Pulmonary artery (tissue), 1 donor: ENCODE measurements around a stretch of chr3.

DNA sequence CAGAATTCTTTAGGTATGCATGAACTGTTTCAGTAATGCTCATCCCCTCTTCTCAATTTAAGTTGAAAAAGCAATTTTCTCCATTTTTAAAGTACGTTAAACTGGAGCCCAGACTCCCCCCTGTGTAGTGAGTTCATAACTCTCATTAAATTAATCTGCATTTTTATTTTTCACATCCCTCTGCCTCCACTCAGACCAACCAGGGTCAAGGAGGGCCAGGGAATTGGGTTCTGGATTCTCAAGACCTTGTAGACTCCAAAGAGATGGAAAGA lies 44.5 kb upstream of the UTS2B start:
- PRO-cap: no peak

DNA sequence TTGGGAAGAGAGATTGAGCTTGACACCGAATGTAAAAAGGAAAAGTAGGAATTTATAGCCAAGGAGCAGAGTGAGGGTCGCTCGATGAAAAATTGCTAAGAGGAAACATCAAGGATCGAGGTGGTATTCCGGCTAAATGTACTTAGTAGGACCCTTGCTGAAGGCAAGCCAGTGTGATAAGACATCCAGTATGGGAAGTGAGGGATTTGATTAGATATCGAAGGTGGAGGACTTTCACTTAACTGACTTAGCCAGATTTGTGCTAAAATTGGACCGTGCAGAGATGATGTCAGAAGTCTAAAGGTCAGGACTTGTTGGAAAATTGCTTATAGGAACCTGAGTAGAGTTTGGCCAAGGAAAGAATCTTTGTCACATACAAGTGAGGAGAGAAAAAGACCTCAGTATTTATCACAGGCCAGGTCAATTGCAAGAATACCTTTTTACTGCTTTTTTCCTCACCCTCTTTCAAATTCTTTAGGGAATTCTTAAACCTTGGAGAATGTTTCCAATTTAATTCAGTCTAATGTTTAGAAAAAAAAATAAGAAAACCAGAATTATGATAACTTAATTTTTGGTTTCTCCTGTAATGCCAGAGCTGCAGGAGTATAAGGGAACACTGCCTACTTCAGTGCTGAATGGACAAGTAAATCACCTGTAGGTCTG lies 30.8 kb upstream of the PYDC2 start:
- PRO-cap: no peak

DNA sequence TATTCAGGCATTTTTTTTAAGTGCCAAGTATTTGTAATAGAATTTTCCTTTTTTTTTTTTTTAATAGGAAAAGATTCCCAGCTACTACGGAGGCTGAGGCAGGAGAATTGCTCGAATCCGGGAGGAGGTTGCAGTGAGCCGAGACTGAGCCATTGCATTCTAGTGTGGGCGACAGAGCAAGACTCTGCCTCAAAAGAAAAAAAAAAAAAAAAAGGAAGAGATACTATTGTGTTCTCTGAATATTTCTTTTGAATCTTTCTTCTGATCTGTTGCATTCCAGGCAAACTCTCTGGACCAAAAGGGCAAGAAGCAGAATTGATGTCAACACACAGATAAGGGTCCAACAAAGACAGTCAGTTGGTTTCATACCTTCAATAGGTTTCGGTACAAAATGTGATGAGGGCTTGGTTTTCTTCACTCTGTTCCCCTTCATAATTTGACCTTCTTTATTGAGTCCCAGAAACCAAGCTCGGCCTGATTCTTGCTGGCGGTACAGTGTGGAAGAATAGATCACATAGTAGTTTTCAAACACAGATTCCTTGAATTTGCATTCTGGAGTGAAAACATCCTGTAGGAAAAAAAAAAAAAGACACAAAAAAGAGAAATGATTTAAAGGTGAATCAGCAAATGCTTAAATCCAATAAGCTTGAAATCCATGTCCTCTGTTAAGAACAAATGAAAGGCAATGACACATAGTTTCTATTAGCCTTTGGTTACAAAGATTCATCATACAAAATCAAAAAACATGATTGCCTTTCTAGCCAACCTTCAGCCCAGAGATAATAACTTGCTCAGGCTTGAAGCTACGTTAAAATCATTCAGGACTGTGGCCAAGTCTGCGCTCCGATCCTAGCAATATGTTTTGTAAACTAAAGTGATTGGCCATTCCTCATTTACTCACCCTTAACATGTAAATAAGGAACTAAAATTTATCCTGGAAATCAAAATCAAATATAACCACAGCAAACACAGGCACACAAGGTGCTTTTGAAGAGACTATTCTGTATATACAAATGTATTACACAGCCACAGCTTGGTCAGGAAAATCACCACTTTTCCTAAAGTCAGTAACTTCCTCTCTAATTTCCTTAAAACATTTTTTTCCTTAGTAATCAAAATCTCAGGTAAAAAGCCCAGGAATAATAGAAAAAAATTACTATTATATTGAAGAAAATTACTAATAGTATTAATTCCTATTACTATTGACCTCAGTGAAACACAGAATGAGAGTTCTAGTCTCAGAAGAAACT lies 556.8 kb downstream of the FGF12 start:
- PRO-cap: no peak

- PRO-cap: no peak
These were observed 21.0 kb downstream of the FGF12 start for GRCh38 chr3:192706280-192706858.

GRCh38 chr3:192841373-192841803 lies 76.3 kb downstream of the MB21D2 start:
- PRO-cap: no peak

DNA sequence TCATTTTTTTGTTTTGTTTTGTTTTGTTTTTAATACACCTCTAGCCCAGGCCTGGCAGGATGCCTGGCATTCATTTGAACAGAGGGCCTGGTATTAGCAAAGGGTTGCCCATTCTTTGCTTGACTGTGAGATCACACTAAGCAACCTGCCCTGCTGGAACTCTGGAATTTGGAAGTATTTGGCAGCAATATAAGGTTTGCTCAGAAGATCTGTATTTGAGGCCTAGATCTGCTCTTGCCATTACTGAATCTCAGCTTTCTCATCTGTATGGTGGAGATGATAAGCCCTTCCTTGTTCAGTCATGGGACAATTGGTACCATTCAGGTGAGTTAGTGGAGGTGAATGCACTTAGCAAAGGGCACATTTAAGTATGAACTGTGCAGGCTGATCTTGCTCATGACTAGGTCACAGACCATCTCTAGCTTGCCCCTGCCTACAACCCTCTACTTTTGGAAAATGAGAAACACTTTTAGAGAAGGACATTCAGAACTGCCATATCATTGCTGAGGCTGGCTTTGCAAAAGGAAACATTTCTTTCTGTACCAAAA lies 21.9 kb upstream of the ATP13A5 start:
- PRO-cap: no peak

GRCh38 chr3:193552707-193552846 lies 2.1 kb downstream of the ATP13A4 start:
- PRO-cap: no peak

- PRO-cap: no peak
These were observed 250.1 kb downstream of the OPA1 start for GRCh38 chr3:193843001-193843524.

DNA sequence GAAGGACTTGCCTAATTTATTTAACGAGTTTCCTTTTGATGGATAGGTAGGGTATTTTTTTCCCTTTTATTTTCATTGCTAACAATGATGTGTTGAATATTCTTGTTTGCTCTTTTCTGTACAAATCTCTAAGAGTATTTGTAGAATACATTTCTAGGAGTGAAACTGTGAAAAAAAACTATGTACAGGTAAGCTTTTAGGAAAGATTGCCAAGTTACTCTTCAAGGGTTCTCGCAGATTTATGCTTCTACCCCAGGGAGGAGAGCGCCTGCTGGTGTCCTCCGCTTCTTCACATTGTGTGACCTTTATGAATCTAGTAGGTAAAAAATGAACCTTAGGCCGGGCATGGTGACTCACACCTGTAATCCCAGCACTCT lies 257.6 kb upstream of the HES1 start:
- PRO-cap: no peak

DNA sequence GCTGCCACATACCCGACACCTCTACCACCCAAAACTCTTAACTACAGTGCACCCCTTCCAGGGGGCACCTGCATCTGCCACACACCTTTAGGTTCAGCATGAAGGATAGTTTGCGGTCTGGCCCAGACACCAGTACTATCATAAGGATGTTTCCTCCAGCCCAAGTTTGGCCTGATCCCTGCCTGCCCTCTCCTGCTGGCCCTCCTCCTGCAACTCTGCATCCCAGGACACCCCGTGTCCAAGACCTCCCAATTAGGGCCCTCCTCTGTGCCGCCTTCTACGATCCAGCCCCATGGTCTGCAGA lies 240.8 kb upstream of the HES1 start:
- PRO-cap: no peak

GRCh38 chr3:193895484-193895822 lies 240.5 kb upstream of the HES1 start:
- PRO-cap: no peak

DNA sequence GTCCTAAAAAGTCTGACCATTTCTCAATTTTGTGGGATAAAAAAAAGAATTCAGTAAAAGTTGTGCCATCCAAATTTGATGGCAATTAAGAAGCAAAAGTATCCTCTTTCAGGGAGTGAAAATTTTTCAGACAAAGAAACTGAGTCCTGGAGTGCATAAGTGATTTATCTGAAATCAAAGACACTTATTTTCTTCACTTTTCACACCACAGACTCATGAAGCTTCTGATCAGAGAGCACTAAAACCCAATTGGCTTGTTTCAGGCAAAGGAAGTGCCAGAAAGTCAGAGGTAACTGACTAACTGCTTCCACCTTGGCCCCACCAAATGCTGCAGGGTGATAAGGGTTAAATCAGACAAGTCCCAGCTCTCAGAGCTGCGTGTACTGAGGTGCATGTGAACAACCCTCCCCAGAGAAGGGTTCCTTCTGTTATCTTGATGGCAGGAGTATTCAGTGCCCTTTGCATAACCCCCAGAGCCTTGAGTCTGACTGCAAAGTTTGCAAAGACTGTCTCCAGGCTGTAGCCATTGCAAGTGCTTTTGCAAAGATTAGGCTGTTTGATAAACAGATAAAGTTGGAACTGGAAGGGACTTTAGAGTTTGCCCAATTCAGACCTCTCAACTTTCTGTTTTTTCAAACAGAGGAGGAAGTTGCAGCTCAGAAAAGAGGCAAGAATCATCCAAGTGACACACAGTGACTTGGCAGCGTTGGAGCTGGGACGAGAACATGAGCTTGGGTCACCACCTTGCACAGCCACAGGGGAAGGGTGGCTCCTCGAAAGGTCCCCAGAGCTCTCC lies 225.1 kb upstream of the HES1 start:
- PRO-cap: no peak

GRCh38 chr3:194031885-194032348 lies 104.0 kb upstream of the HES1 start:
- PRO-cap: no peak

GRCh38 chr3:194124071-194124460 lies 11.9 kb upstream of the HES1 start:
- PRO-cap: no peak

GRCh38 chr3:194158850-194159388 lies 23.0 kb downstream of the HES1 start:
- PRO-cap: no peak

GRCh38 chr3:194206257-194206805 lies 70.4 kb downstream of the HES1 start:
- PRO-cap: no peak

- PRO-cap: no peak
These were observed 95.8 kb downstream of the CPN2 start for GRCh38 chr3:194255129-194255997.

GRCh38 chr3:194296368-194296861 lies 54.7 kb downstream of the CPN2 start:
- PRO-cap: no peak

GRCh38 chr3:194312156-194312475 lies 39.0 kb downstream of the CPN2 start:
- PRO-cap: no peak

- PRO-cap: no peak
These were observed 29.5 kb downstream of the CPN2 start for GRCh38 chr3:194321658-194321942.